ENCODE measurements around the genes ANKRD18A and FAM240B.

DNA sequence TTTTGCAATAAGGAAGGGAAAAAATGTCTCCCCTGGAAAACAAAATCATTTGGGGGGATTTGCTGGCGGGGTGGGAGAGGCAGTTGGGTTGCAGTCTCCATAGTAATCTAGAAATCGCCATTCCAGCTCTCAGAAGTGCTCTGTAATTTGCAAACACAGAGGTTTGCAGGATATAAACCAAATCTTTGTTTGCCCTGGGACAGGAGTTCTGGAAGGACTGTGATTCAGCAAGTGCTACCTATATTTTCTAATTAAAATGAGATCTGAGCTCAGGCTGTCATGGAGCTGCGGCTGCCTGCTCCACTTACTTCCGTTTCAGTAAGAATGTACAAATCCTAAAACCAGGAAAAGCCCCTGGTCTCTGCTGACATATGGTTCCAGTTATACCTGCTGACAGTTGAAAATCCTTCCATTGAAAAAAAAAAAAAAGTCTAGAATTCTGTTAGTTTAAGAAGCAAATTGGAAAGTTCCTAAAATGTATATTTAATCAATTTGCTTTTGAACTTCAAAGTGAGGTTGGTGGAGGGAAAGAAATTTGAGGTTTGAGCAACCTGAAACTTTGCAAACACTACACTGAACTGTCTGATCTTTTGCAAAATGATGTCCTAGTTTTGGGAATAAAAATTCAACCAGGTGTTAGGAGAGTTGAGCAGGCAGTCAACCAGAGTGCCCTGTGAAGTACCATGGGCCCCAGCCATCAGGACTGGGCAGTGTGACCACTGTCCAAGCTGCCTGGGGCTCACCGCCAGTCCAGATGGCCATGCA, 50.8 kb downstream of the SHB start:
- PRO-cap = no peak
- RAMPAGE, long total RNA, 4 experiments = no peak in any of the 4 experiments

DNA sequence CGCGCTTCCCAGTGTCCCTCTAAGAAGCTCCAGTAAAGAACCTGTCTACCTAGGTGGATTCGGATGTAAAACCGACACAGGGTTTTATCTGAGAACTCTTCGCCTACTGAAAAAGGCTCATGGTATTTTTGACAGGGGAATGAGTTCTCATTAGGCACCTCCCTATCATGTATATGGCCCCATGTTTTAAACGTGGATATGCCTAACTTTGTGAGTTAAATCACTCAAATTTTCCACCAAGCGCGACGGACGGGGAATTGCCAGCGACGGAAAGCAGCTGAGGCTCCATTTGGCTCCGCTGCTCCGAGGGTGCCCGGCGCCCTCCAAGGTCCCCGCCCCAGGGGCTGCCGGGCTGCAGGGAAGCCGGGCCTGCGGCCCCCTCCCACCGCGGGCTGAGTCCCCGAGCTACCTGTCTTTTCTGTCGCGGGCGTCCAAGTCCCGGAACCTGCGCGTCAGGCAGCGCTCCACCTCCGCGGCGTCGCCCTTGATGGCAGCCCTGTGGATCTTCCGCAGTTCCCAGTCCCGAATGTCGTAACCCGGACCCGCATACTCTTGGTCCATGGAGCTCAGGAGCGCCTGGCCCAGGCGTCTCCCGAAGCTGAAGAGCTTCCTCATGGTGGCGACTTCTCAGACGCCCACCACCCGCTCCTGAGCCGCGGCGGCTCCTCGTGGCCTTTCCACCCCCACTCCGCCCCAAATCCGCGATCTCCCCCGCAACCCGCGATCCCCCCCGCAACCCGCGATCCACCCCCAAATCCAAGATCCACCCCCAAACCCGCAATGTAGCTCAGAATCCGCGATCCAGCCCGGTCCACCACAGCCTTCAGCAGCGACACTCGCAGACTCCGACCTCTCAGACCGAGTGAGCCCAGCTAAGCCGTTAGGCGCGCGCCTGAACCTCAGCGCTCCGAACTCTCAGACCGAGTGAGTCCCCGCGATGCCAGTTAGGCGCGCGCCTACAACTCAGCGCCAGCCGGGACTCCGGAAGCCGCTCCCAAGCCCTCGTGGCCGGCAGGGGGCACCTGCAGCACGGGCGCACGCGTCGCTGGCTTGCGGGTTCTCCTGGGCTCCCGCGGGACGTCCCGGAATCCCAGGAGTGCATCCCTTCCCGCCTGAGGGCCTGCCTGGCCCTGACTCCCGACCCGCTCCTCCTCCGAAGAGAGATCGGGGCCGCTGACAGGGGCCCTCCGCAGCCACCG, at the start of gene ANKRD18A:
Gene ANKRD18A, minus strand, starts transcription at position 926 of the 1,199 bp plus-strand sequence.
- PRO-cap = bidirectional peak, plus-strand start at position 1,105 of the sequence, minus-strand start at position 864 of the sequence
- RAMPAGE, long total RNA, 4 experiments = start-site peak on the minus strand in 1 of 4 experiments, centred at position 965 of the sequence, 9 reads per replicate

GRCh38 chr9:38621649-38621838, 1.1 kb upstream of the ANKRD18A start:
- PRO-cap = no peak
- RAMPAGE, long total RNA, 4 experiments = no peak in any of the 4 experiments

GRCh38 chr9:38687310-38687997, 32.5 kb downstream of the FAM240B start:
- PRO-cap = no peak
- RAMPAGE, long total RNA, 4 experiments = no peak in any of the 4 experiments

GRCh38 chr9:38719838-38720505, at the start of gene FAM240B:
TSS of gene FAM240B (minus strand) at chr9:38720133.
- PRO-cap = no peak
- RAMPAGE, long total RNA, 4 experiments = no peak in any of the 4 experiments

DNA sequence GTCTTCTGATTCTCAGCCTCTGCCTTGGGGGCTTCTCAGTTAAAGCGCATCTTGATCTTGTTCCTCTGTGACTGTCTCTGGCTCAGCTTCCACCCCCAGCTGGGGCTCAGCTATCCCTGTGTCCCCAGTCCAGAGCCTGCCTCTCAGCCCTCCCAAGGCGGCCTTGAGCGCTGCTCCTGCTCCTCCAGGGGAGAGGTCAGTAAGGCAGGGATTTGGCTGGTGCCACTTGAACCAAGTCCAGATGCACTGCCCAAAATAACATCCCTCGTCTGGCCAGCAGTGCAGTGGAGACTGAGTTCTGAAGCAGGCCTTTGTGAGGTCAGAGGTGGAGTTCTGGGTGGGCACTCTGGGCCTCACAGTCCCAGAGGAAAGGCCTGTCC, 629.8 kb downstream of the FOXD4L6 start:
- PRO-cap = no peak
- RAMPAGE, long total RNA, 4 experiments = no peak in any of the 4 experiments

- PRO-cap = no peak
- RAMPAGE, long total RNA, 4 experiments = no peak in any of the 4 experiments
Measured at GRCh38 chr9:40578035-40578546, 550.4 kb downstream of the FOXD4L6 start.

DNA sequence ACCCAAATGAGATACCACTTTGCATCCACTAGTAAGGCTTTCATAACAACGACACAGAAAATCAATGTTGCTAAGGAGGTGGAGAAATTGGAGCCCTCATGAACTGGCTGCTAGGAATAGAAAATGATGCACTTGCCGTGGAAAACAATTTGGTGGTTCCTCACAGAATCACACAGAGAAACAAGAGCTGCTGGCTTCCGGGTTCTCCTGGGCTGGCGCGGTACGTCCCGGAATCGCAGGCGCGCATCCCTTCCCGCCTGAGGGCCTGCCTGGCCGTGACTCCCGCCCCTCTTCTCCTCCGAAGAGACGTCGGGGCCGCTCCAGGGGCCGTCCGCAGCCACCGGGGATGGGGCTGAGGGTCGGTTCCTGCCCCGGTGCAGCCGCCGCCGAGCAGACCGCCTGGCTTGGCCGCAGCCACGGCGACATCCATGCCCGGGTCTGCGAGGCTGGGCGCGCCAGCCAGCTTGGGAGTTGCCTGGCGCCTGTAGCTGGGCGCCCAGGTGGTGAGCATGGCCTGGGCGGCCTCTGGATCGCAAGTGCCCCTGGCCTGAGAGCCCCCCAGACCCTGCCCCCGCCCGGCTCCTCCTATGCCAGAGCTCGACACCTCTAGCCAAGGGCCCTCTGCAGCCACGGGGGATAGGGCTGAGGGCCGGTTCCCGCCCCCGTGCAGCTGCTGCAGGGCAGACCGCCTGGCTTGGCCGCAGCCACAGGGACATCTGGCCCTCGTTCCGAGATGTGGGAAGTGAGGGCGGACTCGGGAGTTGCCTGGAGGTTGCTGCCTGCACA, 83.9 kb upstream of the ZNG1F start:
- PRO-cap = no peak
- RAMPAGE, long total RNA, 4 experiments = no peak in any of the 4 experiments

- PRO-cap = no peak
- RAMPAGE, long total RNA, 4 experiments = start-site peak on the plus strand in 1 of 4 experiments, at chr9:61856568-61856623 at its widest, 22 reads per replicate
Measured at GRCh38 chr9:61856273-61856925, 666.6 kb downstream of the SPATA31A7 start.

DNA sequence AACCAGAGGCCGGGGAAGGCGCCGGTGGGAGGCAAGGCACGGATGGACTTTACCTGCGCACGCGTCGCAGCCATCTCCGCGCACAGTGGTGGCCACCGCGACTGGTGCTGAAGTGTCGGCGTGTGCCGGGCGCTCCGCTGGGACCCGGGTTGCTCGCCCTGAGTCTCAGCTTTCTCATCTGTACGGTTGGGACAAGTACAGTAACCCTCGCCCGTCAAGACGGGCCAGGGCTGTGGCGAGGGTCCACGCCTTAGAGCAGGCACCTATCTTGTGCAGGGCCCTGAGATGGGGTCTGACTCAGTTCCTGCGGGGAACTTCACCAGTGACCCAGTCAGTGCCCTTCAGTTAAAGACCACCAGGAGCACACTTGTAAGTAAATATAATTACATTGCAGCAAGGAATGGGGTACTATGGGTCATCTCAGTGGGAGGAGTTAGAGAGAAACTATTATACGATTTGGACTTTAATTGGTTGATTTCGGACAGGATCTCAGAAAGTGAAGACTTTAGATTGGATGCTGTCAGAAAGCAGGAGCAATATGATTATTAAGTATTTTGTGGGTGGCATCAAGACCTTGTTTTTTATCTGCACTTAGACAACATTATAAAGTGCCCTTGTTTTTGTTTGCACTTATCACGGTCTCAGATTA, 1186.7 kb downstream of the SPATA31A7 start:
- PRO-cap = no peak
- RAMPAGE, long total RNA, 4 experiments = start-site peak on the plus strand in 3 of 4 experiments, centred at positions 80 to 100 of the sequence, 15 to 123 reads per replicate; start-site peak on the minus strand in 1 of 4 experiments, centred at position 418 of the sequence, 8 reads per replicate

GRCh38 chr9:62801608-62802362, 1611.9 kb downstream of the SPATA31A7 start:
- PRO-cap = unidirectional peak, plus-strand start at chr9:62802067
- RAMPAGE, long total RNA, 4 experiments = start-site peak on the plus strand in 1 of 4 experiments, at chr9:62802057-62802177 at its widest, 7 reads per replicate

DNA sequence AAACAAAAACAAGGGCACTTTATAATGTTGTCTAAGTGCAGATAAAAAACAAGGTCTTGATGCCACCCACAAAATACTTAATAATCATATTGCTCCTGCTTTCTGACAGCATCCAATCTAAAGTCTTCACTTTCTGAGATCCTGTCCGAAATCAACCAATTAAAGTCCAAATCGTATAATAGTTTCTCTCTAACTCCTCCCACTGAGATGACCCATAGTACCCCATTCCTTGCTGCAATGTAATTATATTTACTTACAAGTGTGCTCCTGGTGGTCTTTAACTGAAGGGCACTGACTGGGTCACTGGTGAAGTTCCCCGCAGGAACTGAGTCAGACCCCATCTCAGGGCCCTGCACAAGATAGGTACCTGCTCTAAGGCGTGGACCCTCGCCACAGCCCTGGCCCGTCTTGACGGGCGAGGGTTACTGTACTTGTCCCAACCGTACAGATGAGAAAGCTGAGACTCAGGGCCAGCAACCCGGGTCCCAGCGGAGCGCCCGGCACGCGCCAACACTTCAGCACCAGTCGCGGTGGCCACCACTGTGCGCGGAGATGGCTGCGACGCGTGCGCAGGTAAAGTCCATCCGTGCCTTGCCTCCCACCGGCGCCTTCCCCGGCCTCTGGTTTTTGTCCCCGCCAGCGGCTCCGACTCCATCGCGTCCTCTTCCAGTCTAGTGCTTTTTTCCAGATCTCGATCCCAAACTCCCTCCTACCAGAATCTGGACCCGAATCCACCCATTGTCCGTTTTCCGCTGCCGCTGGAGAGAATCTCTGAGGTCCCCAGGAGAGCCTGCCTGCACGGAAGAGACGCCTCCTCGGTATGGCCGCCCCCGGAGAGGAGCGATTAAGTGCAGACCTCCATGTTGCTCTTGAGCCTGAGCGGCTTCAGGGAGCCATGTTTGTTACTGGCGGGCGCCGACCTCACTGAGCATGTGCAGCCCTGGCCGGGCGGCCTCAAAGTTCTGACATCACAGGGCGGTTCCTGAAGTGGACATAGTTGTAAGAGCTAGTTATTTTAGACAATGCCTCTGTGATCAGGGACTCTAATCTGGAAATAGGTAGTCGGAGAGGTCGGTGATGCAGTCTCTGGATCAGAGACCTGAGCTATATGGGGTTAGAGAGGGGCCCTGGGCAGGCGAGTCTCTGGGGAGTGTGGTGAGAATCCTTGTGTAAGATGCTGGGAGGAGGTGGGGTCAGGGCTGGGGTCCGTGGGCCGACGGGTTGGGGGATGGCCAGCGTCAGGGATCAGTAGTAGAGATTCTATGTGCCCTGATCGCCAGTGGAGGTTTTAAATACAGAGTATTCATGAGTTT, 1707.8 kb downstream of the SPATA31A7 start:
- PRO-cap = unidirectional peak, plus-strand start at position 1,022 of the sequence
- RAMPAGE, long total RNA, 4 experiments = start-site peak on the minus strand in 3 of 4 experiments, centred at positions 549 to 919 of the sequence, 9 to 48 reads per replicate

- PRO-cap = no peak
- RAMPAGE, long total RNA, 4 experiments = no peak in any of the 4 experiments
Measured at GRCh38 chr9:63325652-63326313, 1959.2 kb downstream of the FOXD4L5 start.

DNA sequence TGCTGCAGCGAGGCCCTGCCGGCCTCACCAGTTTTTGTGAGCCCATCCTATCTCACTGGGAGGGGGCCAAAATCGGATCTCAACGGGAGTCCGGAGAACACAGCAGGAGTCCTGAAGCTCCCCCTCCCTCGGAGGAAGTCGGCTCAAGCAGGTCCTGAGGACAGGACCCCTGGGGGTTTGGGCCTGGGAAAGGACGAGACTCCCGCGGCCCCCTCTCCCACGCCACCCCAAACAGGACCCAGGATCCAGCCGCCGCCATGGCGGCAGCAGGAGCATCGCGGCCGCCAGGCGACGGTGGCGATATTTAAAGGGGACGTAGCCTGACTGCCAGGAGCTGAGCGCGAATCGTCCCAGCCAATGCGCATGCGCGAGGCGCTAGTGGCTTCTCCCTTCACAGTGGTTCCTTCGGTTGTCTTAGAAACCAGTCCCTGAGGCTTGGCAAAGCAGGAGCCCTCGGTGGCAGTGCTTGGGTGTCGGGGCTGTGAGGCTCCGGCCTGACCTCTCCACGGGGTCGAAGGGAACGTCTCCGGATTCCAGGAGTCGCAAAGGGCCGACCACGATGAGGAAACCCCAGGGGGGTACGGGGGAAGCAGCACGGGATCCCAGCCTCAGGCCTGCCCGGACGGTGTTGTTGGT, 101.7 kb upstream of the FOXD4L5 start:
- PRO-cap = unidirectional peak, minus-strand start at position 306 of the sequence
- RAMPAGE, long total RNA, 4 experiments = no peak in any of the 4 experiments

- PRO-cap = no peak
- RAMPAGE, long total RNA, 4 experiments = no peak in any of the 4 experiments
Measured at GRCh38 chr9:65676256-65676713, 557 bp downstream of the ZNG1E start.

GRCh38 chr9:68515228-68516121, 25.2 kb downstream of the TMEM252 start:
- PRO-cap = unidirectional peak, minus-strand start at chr9:68515371; unidirectional peak, minus-strand start at chr9:68515438
- RAMPAGE, long total RNA, 4 experiments = no peak in any of the 4 experiments

- PRO-cap = bidirectional peak, plus-strand start at chr9:68530938, minus-strand start at chr9:68530799
- RAMPAGE, long total RNA, 4 experiments = no peak in any of the 4 experiments
Measured at GRCh38 chr9:68530648-68531147, 10.0 kb downstream of the TMEM252 start.

GRCh38 chr9:68640810-68641091, 64.3 kb upstream of the PIP5K1B start:
- PRO-cap = bidirectional peak, plus-strand start at chr9:68640949, minus-strand start at chr9:68640697
- RAMPAGE, long total RNA, 4 experiments = no peak in any of the 4 experiments

DNA sequence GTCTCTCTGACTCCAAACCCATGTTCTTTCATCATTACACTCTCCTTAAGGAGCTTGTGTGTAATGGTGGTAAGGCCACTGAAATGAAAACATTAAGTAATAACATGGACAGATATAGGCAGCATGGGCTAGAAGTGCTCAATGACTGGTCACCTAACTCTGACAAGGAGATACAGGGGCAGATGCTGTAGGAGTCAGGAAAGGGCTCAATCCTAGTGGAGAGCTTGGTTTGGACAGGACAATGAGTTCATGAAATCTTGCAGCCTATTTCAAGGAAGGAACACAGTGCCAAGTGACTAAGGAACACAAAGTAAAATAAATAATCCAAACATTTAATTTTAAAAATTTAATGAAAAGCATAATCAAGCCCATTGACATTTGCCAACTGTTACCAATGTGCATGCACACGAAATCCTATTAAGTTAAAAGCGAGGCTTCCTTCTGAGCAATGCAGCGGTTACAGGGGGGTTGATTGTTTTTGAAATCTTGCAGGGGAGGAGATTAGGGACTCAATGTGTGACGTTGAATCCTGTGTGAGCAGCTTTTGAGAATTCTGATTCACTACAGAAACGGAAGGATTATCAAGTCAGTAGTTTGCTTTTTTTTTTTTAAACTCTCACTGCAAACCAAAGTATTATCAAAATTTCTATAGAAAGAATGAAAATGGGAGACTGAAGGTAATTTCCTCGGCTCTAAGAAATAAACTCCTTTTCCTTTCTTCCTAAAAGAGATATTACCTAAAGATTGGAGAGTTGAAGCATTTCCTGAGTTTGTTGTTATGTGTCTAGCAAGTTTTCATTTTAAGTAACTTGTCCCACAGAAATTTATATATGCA, 109.5 kb downstream of the PRKACG start:
- PRO-cap = no peak
- RAMPAGE, long total RNA, 4 experiments = no peak in any of the 4 experiments

- PRO-cap = unidirectional peak, minus-strand start at chr9:68950342
- RAMPAGE, long total RNA, 4 experiments = no peak in any of the 4 experiments
Measured at GRCh38 chr9:68950155-68950689, 63.7 kb downstream of the PRKACG start.